ENCODE measurements around a stretch of chr2.

- PRO-cap: no peak
Observed at GRCh38 chr2:64094774-64095427, 49.3 kb downstream of the PELI1 start.

DNA sequence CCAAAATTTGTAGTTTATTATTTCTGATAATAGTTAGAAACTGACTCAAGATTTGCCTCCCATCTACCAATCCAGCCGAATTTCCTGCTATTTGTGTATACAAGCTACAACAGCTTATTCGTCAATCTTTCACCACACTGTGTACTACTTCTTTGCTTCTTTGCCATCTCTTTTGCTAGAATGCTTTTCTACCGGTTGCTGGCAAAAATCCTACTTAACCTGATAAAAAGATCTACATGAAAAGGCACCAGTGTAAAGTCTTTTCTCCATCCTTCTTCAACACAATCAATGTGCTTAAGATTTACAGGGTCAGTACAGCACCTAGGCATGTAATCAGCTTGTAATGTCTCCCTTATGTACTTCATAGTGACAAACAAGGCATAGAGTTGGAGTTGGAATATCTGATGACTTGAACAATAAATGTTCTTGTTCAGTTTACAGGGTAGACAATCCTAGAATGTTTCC, 45.9 kb downstream of the PELI1 start:
- PRO-cap: no peak

- PRO-cap: no peak
Observed at GRCh38 chr2:64191918-64192380, 47.7 kb upstream of the PELI1 start.

- PRO-cap: no peak
Observed at GRCh38 chr2:64404791-64405247, 49.1 kb upstream of the LGALSL start.

- PRO-cap: no peak
Observed at GRCh38 chr2:64486063-64486432, 32.1 kb downstream of the LGALSL start.

- PRO-cap: no peak
Observed at GRCh38 chr2:64535442-64536151, 11.5 kb downstream of the AFTPH start.

- PRO-cap: no peak
Observed at GRCh38 chr2:64628763-64629383, 24.8 kb downstream of the SERTAD2 start.

GRCh38 chr2:64666813-64667586, 13.3 kb upstream of the SERTAD2 start:
- PRO-cap: no peak

GRCh38 chr2:64679644-64680136, 26.0 kb upstream of the SERTAD2 start:
- PRO-cap: no peak

DNA sequence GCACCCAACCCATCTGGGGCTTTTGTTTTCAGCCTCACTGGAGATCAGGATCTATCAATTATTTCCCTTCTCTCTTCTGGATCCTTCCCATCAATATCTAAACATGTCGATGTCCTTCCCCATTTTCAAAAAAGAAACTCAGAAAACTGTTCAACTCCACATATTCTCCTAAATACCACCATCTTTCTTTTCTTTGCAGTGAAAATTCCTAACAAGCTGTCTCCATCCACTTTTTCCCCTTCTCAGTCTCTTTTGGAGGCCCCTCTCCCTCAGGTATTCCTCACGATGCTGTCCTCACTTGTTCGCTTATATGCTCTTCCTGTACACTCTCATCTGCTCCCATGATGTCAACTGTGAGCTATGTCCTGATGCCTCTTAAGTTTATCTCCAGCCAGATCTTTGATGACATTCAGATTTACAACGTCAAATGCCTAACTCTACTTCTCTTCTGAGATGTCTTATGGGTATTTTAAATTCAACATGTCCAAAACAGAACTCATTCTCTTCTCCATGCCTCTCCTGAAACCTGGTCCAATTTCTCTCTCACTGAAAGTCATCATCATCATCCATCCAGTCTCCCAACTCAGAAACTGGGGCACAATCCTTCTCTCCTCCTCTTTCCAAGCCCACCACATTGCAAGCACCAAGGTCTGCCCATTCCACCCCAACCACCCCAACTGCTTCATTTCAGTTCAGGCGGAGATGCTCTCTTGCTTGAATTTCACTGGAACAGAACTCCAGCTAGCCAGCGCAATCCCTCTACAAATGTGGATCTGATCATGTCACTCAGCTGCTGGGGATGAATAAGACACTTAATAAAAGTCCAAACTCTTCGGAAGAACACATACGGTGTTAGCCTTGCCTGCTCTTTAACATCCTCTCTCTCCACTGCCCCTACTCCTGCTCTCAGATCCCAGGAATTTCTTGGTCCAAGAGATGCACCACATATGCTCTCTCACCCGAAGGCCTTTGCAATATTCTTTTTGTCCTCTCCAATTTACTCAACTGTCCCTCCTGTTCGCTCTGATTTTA, 55.3 kb upstream of the SERTAD2 start:
- PRO-cap: no peak

GRCh38 chr2:64727046-64727803, 73.5 kb upstream of the SERTAD2 start:
- PRO-cap: no peak

DNA sequence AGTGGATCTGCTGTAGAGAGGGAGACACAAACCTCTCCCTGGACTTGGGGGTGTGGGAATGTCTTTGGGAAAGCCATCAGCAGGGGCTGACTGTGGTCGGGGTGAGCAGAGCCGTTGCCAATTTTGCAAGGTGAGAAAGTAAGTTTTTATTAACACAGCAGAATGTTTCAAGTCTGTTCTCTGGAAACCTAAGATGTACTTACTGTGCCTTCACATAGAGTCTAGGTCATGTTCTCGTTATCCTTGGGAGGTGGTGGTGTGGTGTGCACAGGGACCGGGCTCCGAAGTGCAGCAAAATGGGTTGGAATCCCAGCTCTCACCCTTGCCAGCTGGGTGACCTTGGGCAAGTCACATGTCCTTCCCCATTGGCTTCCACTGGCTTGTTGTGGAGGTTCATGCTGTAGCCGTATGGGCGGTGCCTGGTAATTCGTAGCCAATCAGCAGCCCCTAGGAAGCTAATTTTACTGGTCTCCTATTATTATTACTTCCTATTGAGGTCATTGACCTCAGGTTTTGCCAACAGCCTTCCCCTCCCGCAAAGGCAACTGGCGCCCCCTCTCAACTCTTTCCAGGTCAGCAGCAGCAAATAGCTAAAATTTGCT, 66.8 kb upstream of the SLC1A4 start:
- PRO-cap: no peak

DNA sequence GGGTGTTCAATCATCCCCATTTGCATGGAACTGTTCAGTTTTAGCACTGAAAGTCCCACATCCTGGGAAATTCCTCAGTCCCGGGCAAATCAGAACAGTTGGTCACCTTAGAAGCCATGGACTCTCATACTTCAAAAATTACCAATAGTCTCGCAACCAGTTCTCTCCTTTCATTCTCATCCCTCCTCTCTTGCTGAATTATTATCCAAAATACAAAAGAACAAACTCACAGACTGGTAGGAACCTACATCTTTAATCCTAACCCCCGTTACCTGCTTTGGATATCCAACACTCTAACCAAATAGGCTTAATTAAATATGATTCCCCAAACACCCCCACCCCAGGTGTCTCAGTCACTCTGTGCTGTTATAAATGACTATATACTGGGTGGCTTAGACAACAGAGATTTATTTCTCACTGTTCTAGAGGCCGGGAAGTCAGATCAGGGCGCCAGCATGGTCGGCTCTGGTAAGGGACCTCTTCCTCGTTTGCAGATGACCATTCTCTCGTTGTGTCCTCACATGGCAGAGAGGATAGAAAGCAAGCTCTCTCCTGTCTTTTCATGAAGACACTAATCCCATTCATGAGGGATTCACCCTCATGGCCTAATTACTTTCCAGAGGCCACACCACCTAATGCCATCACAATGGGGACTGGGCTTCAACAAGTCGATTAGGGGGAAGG, 57.7 kb upstream of the SLC1A4 start:
- PRO-cap: no peak

DNA sequence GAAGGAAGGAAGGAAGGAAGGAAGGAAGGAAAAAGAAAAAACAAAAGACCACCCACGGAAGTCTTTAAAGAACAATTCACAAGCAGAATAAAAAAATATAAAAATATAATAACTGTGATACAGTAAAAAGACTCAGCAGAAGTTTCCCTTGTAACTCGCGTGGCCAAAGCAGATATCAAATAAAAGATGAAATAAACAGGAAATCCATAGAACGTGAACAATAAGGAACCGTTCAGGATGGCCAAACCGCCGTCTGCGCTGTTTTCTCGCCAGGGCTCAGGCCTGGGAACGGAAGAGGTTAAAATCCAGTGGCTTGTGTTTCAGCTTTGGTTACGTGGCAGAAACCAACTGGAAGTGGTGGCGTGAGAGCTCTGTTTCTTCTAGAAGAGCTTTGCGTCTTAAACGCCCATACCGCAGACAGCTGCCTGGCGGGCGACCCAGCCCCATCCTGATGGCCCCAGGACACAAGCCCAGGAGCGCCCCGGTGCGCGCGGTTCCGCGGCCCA, 1.1 kb upstream of the SLC1A4 start:
- PRO-cap: bidirectional peak, plus-strand start at position 340 of the sequence, minus-strand start at position 257 of the sequence

- PRO-cap: no peak
Observed at GRCh38 chr2:64990180-64990694, 1.0 kb downstream of the SLC1A4 start.

DNA sequence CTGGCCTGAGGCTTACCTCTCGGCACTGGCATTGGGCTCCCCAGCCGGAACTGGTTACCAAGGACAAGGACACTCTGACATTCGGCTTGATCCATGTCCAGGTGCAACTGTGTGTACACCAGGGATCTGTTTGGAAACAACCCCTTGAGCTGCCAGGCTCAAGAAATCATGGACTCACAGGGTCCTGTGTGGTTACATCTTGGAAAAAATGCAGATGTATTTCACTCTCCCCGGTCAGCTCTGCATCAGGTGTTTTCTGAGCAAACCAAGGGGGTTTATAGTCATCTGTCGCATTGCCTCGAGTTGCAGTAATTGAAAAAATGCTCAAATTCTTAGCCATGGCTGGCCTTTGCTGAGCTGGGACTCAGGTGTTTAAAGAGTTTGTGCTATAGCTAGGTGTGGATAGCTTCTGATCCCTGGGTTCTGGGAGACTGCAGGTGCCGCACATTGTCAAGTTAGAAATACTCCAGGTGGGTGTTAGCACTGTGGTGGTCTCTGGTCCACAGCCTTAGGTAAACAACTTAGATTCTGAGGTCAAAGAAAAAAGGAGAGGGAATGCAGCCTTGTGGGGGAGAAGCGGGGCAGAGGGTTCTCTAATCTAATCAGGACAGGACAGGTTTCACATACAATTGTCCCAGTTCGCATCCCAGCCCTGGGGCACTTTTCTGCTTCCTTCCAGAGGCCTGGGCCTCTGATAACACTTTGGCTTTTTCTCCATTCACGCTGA, 32.2 kb downstream of the SLC1A4 start:
- PRO-cap: no peak

DNA sequence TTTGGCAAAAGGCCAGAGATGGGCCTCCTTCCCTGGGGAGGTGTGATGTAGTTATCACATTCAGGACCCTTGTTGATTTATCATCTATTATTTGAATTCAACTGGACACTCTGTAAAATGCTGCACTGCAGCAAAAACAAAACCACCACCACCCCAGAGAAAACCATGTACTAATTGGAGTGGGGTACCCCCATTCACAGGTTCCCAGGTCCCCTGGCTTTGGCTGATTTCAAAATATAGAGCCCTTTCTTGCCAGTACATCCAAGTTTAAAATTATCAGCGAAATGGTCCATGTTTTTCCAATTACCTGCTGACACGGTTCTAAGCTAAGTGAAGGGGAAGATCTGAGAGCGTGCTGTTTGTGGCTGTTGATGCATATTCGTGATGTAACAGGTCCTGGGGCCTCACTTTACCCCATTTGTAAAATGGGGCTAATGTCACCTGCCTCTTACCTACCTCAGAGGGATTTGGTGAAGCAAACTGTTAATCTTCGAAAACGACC, 32.9 kb downstream of the SLC1A4 start:
- PRO-cap: no peak

DNA sequence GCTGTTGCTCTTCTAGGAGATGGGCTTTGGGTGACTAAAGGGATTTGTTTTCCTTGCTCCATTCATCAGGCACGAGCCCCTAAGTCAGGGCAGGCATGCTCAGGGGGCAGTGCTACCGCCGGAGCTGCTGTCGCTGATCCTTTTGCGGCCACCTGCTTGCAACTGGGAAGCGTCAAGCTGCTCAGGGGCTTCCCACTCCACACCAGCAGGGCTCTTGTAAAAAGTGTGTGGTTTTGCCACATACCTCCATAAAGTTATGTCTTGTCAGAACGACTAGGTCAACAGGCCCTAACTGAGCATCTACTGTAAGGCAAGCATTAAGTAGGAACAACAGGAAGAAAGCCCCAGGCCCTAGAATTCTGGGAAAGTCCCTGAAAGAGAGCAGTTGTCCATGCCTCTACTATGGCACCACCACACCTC, 32.3 kb upstream of the CEP68 start:
- PRO-cap: no peak

GRCh38 chr2:65032154-65032535, 24.1 kb upstream of the CEP68 start:
- PRO-cap: no peak

GRCh38 chr2:65326183-65326739, 98.6 kb downstream of the ACTR2 start:
- PRO-cap: no peak

Data from peritoneum (tissue), 1 donor.